Airway epithelial cell (primary cell): ENCODE results near the genes OIT3, NUDT13, FAM149B1 and MYOZ1.

DNA sequence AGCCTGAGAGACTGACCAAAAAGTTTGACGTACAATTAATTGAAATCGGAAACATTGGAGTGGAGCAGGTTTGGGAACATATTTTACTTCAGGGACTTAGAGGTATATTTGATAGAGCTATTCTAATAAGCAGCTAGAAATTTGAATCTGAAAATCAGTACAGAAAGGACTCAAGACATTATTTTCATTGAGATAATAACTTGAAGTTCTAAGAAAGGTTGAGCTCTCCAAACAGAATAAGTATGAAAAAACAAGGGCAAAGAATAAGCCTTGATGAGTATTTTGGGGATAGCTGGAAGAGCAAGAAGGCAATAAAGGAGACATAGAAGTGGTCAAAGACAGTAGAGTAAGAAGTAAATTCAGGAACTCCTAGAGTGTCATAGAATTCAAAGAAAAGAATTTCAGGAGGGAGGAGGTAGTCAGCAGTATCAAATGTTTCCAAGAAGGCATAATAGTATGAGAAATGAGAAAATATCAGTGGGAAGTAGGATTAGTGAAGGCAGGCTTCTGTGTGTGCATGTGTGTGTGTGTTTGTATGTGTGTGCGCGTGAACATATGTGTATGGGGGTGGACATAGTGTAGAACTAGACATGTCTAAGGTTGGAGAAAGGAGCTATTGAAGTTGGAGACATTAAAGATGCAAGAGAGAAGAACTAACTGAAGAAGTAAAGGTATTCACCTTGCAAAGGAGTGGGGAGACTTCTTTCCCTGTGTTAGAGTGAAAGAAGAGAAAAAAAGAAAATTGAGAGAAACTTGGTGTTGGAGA, 83.9 kb upstream of the OIT3 start:
- RAMPAGE, long total RNA, result no peak

GRCh38 chr10:72886347-72887607, 6.8 kb upstream of the OIT3 start:
- RAMPAGE, long total RNA, result no peak

- RAMPAGE, long total RNA, result no peak
Observed at GRCh38 chr10:72893018-72894064, at the start of gene OIT3. Gene OIT3 (plus strand): TSS chr10:72893739.

DNA sequence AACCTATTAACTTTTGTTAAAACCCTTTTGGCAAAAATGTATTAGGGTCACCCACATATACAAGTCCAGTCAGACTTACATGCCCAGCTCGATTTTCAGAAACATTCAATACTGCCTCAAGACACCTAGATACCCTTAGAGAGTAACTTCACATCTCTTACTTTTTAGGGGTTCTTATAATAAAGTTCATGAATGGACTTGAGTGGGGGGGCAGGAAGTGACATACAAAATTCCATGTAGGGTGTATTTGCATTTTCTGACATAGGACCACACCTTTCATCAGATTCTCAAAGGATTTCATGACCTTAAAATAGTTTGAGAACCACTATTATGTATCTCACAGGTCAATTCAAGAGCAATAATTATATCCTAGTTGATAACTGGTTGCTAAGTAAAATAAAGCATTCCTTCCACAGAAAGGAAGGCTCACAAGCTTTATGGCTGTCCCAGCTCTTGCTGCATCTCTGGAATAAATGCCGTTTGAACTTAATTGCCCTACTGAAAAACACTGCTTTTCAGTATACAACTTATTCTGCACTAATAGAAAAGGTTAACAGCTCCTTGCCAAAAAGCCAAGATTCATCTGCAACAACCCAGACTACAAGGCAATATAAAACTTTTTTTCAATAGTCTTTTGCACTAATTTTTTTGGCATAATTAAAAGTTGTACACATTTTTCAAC, 2.3 kb downstream of the P4HA1 start:
- RAMPAGE, long total RNA, result no peak

DNA sequence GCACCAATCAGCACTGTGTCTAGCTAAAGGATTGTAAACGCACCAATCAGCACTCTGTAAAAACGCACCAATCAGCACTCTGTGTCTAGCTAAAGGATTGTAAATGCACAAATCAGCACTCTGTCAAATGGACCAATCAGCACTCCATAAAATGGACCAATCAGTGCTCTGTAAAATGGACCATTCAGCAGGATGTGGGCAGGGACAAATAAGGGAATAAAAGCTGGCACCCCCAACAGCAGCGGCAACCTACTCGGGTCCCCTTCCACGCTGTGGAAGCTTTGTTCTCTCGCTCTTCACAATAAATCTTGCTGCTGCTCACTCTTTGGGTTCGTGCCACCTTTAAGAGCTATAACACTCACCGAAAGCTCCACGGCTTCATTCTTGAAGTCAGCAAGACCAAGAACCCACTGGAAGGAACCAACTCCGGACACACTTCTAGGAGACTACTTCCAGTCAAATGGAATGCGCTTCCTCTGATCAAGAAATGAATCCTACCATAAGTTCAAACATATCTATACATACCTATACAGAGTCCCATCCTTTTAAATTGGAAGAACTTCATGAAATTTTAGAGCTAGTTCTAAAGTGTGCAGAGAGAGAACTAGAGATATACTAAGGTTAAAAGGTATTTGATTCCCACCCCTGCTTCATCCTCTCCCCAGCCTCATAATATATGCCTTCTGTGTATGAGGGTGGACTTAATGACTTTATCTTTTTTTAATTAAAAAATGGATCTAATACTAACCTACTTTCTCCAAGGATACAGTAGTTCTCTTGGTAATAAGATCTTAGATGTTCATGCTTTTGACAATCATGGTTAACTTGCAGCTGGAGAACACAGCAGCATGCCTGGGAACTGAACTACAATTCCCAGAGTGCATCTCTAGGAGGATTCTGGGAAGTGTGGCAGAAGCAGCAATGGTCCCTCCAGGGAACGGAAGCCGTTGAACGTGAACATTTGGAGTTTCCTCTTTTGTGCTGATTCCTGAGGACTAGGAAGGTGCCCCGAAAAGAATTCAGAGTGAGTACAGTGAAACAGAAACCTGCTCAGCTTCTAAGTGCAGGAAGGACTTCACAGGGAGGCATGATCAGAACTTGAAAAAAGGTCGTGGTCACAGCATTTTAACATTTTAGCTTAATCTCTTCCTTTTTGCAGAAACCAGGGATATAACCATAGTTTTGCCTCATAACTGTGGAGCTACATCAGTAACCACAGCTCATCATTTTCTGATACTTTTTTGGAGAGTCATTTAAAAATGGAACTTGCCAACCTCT, at the start of gene NUDT13:
NUDT13 (plus strand) TSS at position 912 of the 1,278 bp plus-strand sequence.
- RAMPAGE, long total RNA, result no peak

GRCh38 chr10:73167830-73169102, at the start of gene FAM149B1:
Gene FAM149B1 (plus strand): TSS chr10:73168119.
- RAMPAGE, long total RNA, result start-site peak on the minus strand at chr10:73167978-73168068, 895 and 151 reads in 2 replicates

DNA sequence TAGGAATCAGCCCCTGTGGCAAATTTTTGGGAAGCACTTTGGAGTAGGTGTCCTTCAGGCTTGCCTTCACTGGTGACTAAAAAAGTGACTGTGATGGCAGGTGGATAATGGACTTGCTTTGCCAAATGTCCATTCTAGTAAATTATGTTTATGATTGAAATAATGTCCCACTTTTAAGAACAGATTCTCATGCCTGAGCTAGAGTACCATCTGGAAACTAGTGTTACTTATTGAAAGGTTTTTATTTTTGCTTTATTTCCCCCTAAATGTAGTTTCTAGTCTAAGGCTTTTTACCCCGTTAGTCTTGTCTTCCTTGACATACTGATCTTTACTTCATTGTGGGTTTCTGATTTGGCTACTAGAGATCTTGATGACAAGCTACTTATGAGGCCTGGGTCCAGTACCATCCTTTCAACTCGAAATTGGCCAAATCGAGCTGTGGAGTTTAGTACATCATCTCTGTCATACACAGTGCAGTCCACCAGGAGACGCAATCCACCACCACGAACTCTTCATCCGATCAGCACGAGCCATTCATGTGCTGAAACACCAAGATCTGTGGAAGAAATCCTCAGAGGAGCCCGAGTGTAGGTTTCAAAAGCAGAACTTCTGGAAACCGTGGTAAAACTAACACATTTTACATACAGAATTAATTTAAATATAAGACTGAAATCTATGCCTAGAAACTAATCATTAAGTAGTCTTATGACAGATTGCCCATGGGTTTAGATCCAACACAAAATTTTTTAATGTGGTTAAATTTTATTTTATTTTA, 14.3 kb downstream of the DNAJC9 start:
- RAMPAGE, long total RNA, result no peak

- RAMPAGE, long total RNA, result no peak
Observed at GRCh38 chr10:73234601-73235669, 12.1 kb downstream of the DNAJC9 start.

DNA sequence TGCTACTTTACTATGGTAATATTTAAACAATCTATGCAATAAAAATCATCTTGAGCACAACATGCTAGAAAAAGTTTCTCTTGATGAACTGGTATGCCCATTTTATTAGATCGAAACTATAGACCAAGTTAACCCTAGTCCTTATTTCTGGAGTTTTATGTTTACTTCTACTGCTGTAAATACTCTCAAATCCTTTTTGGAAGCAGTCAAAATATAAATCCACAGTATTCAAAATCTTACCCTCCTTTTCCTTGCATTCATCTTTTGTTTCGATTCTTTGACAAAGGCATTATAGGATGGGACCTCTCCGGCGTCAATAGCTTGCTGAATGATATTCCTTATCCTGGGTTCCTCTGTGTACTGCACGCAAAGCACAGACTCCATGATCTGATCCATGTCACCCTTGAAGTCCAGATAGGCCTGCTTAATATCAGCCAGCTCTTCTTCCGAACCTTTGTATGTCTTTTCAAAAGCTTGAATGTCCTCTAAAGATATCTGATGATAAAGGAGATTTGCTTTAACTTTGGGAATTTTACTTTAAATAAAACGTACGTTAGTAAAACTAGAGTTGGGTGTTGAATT, 1.3 kb downstream of the DNAJC9 start:
- RAMPAGE, long total RNA, result no peak

DNA sequence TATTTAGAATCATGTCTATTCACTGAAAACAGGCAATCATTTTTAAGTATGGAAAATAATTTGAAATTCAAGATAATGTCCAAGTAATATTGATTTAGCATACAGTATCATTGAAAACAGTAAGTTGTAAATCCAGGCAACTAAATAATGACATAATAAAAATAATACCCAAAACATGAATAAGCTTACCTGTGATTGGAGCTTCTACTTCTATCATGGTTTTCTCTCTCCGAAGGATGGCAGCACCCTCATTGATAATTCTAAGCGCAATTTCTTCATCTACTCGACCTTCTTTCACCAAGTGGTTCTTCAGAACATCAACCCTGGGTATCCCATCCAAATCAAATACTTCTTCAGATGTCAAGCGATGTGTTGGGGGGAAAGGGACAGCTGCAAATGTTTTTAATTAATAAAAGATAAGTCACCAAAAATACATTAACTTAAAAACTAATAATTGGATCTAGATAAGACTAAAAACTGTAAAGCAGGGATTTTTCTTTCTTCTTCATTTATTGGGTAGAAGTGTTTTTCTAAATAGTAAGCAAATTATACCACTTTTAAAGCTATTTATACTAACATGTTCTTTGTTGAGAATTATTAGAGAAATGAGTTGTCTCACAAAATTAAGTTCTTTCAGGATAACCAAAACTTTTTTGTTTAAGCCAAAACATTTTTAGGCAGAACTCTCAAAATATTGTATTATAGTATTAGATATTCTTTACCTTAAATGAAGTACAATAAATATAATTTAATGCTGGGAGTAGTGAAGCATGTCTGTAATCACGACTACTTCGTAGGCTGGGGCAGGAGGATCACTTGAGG, 16.5 kb downstream of the PPP3CB start:
- RAMPAGE, long total RNA, result no peak

DNA sequence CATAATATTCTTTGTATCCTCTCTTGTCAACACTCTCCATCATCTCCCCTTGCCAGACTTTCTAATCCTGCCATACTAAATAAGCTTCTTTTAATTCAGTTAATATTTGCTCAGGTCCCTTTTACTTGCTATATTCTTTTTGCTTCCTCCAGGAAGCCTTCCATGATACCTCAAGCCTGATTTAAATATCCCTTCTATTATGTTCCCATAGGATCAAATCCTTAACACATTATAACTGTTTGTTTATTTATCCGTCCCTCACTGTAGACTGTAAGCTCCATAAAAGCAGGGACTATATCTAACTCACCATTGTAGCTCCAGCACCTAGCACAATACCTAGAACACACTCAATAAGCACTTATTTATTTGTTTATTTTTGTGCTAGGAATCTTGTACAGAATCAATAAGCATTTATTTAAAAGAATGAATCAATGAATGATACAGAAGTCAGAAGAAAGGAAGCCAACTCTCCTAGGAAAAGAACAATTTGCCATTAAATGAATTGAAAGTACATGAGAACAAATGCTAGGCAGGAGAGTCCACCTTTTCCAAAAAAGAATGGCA, 7.3 kb upstream of the PPP3CB start:
- RAMPAGE, long total RNA, result no peak

DNA sequence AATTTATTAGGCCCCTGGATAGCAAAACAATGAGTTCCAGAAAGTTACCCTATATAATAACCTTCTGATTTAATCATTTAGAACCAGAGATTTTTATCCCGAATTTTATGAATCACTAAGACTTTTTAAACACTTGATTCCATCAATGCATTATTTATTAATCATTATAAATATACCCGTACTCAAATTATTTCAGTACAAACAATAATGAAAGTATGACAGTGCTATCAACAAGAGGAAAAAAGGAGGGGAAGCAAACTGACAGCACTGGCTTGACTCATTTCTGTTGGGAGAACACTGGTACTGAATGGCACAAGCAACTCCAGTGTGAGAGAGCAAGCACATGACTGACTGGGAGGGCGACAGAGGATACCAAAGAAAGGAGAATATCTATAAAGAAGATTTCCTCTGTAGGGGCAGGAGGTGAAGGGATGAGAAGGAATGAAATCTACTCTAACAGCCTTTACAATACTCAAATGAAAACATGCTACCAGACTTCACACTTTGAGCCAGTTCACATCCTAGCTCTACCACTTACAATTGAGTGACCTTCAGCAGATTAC, 1.6 kb downstream of the USP54 start:
- RAMPAGE, long total RNA, result no peak

DNA sequence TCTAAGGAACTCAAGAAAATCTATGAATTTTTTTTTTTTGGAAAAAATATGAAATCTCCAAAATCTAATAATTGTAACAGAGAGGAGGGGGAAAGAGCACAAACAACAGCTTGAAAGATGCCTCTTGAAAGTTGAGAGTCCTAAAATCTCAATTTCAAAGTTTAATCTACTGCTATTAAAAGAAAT, 274 bp downstream of the USP54 start:
- RAMPAGE, long total RNA, result no peak

DNA sequence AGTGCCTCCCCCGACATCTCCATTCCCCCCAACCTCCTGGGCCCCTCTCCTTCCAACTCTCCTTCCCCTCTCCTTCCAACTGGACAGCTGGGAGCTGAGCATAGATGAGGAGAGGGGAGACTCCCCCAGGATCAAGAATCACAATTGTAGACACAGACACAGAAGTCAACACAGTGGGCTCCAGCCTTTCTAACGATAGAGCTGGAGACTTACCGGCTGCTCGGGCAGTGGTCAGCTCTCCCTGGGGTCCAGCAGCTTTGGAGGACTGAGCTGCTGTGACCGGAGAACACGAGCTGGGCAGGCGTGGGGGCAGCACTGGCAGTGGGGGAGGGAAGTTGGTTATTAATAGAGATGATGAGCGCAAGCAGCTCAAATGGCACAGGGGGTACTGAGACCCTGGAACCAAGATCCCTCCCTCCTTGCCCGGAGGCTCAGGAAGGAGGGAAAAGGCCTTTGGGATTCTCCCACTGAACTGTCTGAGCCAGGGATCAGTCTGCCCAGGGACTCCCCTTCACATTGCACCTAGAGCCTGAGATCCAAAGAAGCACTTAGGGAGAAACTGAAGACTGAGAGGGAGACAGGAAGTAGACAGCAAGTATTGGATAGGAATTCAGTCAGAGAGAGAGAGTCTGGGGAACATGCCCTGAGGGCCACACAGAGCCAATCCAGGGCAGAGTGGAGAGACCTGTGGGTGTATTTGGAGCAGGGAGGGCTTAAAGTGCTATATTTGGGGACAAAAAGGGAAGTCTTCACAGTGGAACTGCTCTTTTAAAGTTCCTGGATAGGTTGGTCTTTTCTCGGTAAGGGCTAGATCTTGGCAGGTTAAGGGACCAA, at the start of gene MYOZ1:
MYOZ1 (minus strand) TSS at position 277 of the 834 bp plus-strand sequence.
- RAMPAGE, long total RNA, result no peak

- RAMPAGE, long total RNA, result no peak
Observed at GRCh38 chr10:73768561-73769533, 3.2 kb upstream of the FUT11 start.

DNA sequence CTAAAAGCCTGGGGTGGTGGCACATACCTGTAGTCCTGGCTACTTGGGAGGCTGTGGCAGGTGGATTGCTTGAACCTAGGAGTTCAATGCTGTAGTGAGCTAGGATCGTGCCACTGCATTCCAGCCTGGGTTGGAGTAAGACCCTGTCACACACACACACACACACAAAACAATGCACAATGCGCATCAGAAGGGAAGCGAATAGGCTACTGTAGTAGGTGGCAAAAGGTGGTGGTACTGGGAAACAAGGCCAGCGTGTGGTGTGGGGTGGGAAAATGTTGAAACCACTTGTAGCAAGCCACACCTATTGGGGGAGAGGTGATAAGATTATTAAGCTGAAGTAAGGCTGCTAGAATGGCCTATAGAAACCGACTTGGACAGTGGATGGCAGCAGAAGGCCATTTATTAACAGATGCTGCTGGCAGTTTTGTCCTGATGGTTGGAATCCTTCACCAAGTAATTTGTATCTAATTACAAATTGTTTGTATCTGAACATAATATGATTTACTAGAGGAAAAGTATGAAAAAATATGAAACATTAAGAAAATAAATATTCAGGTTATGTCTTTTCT, 2.6 kb downstream of the FUT11 start:
- RAMPAGE, long total RNA, result no peak

- RAMPAGE, long total RNA, result no peak
Observed at GRCh38 chr10:73797128-73798561, 12.2 kb downstream of the ZSWIM8 start.

DNA sequence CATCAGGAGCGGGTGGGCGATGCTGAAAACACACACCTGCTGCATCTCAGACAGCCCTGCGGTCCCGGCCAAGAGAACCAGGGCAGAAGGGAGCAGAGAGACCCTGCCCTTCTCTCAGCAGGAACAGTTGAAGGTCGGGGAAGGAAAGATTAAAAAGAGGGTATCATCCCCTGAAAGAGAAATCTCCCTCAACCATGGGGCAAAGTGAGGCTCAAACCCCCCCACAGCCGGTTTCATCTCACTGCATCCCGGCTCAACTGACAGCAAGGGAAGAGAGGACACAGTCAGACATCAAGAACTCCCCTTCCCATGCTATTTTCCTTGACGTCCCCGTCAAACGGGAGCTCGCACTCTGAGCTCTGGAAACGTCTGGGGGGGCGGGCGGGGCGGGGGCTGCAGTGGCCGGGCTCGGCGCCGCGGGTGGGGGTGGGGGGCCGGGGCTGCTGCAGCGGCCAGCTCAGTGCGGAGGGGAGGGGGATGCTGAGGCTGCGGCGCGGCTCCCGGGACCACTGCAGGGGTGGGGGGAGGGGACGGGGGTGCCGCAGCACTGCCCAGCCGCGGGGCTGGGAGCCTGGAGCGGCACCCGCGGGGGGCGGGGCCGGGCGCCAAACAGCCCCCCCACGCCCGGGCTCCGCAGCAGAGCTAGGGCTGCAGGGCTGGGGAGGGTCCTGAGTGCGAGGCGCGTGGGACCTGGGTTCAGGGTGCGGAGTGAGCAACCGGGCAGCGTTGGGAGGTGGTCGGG, 830 bp downstream of the CAMK2G start:
- RAMPAGE, long total RNA, result no peak

DNA sequence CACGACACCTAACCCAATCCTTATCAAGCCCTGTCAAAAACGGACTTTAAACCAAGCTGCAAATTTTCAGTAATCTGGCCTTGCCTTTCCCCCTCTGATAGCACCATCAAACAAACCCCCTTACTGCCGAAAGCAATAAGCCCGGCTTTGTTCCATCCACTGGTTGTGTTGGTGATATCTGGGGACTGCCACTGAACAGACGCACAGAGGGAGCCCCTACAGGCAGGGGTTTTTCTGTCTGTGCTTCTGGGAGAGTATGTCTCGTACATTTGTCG, 580 bp upstream of the PLAU start:
- RAMPAGE, long total RNA, result no peak

DNA sequence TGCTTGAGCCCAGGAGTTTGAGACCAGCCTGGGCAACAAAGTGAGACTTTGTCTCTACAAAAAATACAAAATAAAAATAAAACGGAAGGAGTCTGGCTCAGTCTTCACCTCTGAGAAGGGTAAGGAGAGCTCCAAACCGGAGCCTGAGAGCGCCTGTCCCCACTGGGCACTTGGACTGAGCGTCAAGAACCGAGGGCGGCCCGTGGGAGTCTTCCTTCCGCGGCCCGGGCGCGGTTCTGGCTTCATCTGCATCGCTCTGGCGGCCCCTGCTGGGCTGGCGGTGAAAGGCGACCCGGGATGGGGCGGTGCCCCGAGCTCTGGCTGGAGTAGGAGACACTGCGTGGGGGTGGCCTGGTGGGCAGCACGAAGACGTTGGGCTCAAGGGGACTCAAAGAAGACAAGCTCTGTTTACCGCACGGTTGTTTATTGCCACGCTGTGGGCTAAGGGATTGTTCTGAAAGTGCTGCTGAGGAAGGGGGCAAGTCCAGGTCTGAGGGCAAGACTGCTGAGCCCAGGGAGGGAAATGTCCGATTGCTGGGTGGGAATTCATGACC, 29.7 kb downstream of the PLAU start:
- RAMPAGE, long total RNA, result no peak